CMK (cell line): Measurements from ENCODE around the genes CRYL1 and XPO4.

GRCh38 chr13:18628220-18628744, 553.3 kb downstream of the TUBA3C start:
- RRBS: no CpG with 5 or more reads among the region's 45 CpGs

GRCh38 chr13:19243852-19244307, 62.3 kb upstream of the TUBA3C start:
- RRBS: no CpG with 5 or more reads among the region's 8 CpGs

DNA sequence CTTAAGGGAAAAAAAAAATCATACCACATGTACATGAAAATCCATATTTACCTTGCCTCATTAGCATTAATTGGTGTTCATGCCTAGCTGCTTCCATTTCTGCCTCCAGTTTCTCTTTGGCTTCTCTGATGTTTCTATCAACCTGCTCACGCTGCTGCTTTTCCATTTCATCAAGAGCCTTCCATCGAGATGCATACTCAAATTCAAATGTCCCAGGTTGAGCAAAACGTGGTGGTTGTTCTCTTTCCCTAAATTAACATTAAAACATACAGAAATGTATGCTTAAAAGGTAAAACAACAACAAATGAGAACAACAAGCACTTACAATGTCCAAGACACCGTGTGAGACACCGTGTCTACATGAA, 31.5 kb downstream of the PSPC1 start:
- RRBS: no CpG with 5 or more reads among the region's 5 CpGs

- RRBS: under 1% methylated on average over 12 of the region's 78 CpGs
Observed at GRCh38 chr13:19863734-19864606, 521 bp upstream of the ZMYM5 start.

GRCh38 chr13:19957767-19958653, 517 bp upstream of the ZMYM2 start:
- RRBS: 3% methylated on average over 22 of the region's 86 CpGs

- RRBS: no CpG with 5 or more reads among the region's 9 CpGs
Observed at GRCh38 chr13:19985819-19986222, 27.3 kb downstream of the ZMYM2 start.

- RRBS: no CpG with 5 or more reads among the region's 5 CpGs
Observed at GRCh38 chr13:20055460-20055892, 96.9 kb downstream of the ZMYM2 start.

DNA sequence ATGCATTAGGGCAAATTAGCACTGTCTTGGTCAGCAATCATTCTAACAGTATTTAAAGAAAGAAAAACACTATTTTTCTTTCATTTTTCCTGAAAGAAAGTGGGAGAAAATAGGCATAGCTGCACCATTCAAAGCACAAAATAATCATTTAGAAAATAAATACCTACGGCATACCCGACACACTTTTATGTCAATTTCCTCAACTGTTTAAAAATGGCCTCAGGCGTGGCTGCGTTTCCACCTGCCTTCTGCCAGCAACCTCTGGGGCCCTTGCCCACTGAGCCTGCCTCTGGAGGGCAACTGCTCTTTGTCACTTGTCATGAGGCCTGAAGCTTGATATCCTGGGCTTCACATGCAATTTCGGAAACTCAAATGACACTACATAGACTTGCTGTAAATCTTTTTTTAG, 19.8 kb downstream of the GJA3 start:
- RRBS: no CpG with 5 or more reads among the region's 5 CpGs

DNA sequence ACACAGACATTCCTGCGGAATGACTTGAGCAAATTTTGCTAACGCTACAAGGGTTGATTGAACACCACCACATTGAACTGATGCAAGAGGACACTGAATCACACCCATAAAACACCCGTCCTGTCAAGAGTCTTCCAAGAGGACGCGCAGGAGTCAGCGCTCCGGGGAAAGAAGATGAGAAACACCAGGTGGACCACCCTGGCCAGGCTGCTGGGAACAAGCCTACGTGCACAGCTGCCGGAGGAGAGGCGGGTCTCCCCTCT, 105.6 kb downstream of the CRYL1 start:
- RRBS: 96% methylated on average over 3 of the region's 10 CpGs

GRCh38 chr13:20441917-20442281, 83.8 kb downstream of the CRYL1 start:
- RRBS: no CpG with 5 or more reads among the region's 1 CpG

GRCh38 chr13:20476282-20476694, 49.4 kb downstream of the CRYL1 start:
- RRBS: no CpG with 5 or more reads among the region's 9 CpGs

DNA sequence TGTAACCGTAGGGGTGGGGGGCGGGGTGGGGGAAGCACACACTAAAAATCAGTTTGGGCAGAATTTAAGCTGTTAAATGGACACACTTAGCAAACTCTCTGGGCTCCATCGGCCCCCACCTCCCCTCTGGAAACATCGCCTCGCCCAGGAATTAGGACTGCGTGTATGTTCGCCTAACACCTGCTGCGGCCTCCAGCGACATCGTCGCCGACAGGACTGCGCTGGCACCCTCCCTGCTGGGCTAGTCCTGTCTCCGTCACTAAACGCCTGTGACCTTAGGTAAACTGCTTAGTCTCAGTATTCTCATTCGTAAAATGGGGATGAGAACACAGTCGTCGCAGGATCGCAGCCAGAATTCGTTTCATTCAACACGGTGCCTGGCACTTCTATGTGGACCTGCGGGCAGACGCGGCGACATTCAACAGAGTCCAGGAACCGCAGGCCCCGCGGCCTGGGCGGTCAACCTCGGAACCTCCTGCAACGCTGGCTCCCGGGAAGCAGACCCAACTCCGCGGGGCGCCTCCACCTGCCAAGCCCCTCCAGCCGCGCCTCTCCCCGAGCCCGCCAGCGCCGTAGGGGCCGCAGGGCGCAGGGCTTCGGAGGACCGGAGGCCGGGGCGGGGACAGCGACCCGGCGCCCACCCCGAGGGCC, 501 bp downstream of the CRYL1 start:
- RRBS: under 1% methylated on average over 3 of the region's 51 CpGs

DNA sequence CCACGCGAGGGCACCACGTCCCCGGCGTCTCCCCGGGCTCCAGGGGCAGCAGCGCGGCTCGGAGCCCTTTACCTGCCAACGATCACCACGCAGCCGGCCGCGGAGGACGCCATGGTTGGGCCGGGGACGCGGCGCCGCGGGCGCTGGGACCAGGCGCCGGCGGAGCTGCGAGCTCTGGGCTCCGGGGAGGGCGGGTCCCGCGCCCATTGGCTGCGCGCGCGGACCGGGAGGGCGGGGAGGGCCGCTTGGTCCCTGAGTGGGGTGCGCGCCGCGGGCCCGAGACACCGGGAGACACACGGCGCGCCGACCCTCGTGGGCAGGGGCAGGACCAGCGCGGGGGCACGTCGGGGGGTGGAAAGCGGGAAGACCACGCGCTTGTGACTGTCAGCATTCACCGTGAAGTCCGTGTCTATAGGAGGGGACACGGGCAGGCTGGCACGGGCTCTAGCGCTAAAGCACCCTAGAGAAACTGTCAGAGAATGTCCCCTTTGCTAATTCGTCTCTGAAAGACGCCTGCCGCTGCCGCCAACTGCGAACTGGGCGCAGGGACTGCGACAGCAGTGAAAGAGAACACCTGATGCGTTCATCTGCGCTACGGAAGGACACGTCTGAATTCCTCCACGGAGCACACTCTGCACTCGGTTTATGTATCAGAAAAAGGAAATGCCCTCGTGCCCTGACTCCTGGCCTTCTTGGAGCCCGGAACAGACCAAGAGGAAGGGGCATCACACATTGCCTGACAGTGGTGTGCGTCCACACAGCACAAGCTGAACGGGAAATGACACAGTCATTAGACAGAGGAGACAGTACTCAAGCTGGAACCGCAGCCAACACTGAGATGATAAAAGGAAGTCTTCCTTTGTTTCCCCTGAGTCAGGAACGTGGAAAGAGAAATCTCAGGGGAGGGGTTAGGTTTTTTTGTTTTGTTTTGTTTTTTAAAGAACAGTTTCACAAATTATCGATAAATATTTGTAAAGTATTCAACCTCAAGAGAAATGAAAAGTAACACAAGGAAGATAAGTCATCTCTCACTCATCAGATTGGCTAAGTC, at the start of gene CRYL1:
CRYL1 (minus strand) TSS at position 176 of the 1,051 bp plus-strand sequence.
- RRBS: 1% methylated on average over 37 of the region's 80 CpGs

DNA sequence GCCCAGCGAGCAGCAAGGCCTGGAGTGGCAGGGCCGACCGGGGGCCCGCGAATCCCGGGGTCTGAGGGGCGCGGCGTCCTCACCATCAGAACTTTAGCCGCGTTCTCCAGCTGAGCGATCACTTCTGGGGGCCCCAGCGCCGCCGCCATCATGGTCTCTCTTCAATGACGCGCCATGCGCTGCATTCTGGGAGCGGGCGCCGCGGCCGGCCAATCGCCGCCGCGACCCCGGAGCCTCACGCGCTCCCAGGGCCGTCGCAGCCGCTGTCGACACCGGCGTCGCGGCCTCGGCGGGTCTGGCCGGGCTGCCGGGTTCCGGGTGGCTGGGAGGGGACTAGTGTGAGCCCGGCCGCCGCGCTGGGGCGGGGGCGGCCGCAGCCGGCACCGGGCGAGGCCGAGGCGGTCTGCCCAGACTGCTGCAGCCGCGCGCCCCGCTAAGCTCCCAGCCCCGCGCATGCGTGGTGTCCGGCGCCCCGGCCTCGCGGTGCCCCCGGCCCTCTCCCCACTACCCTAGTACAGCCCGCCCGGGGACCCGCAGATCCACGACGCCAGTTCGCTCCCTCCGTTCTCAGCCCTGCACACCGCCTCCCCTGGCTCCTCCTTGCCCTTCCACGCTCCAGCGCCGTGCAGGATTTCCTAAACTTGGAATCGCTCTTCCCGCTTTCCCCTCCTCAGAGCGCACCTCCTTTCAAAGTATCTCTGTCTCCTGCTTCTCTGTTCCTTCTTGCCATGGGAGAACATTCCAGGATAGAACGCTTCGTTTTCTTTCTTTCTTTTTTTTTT, at the start of gene XPO4:
XPO4 (minus strand) TSS at position 160 of the 782 bp plus-strand sequence.
- RRBS: 1% methylated on average over 17 of the region's 84 CpGs

GRCh38 chr13:20943231-20944011, 40.9 kb upstream of the XPO4 start:
- RRBS: no CpG with 5 or more reads among the region's 22 CpGs

DNA sequence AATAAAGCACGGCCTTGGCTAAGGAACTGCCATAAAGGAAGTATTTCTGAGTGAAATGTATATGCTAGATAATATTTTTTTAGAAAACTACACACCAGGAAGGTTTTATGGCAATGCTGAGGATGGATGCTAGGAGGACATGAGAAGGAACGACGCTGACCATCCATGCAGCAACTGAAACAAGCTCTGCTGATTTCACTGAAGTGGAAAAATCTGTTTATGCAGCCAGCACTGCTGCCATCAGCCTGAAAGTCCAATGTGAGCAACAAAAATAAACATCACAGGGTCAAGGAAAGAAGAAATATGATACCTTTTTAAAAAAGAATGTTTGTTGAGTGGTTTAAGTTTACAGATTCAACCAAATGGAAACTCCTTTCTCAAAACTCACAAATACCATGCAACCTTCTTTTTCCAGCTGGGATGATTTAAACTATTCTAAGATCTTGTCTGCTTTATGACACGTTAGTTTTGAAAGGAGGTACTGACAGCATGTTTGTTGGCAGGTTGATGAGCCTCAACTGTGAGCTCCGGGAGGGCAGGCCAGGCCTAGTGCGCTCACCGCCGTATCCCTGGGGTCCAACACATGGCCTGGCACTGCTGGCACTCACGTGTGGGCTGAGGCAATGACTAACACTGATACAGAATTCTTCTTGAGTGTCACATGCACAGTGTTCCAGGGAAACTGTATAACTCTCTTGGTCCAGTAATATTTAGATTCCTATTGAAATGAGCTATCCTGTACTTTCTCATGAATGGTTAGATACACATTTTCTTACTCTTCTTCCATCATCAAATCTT, 46.7 kb downstream of the LATS2 start:
- RRBS: no CpG with 5 or more reads among the region's 9 CpGs

- RRBS: 1% methylated on average over 7 of the region's 17 CpGs
Observed at GRCh38 chr13:21061641-21061973, 221 bp upstream of the LATS2 start.

- RRBS: no CpG with 5 or more reads among the region's 5 CpGs
Observed at GRCh38 chr13:21801879-21802264, 131.0 kb downstream of the FGF9 start.

GRCh38 chr13:21893845-21894444, 223.1 kb downstream of the FGF9 start:
- RRBS: no CpG with 5 or more reads among the region's 11 CpGs

GRCh38 chr13:22745154-22745437, 435.7 kb upstream of the SGCG start:
- RRBS: 82% methylated on average over 3 of the region's 10 CpGs